Measurements from ENCODE around the gene EPHA2.

DNA sequence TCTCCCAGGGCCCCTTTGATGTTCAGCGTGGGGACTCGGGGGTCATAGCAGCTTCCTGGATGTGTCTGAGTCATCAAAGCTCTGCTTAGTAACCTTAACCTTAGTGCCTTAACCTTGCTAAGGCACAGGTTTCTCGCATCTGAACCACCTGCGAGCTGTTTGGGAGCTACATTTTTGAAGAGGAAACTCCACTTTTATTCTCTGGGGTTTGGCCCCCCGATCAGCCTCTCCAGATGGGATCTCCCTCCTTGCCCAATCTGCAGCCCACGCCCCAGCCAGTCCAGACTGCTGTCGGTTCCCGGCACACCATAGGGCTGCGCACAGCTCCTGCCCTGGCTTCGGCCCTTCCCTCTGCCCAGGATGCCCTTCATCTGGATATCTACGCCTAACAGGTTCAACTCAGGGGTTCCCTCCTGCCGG, 135.2 kb downstream of the KAZN start:
- PRO-cap: no peak
- RAMPAGE, long total RNA, 2 experiments: no peak in any of the 2 experiments

DNA sequence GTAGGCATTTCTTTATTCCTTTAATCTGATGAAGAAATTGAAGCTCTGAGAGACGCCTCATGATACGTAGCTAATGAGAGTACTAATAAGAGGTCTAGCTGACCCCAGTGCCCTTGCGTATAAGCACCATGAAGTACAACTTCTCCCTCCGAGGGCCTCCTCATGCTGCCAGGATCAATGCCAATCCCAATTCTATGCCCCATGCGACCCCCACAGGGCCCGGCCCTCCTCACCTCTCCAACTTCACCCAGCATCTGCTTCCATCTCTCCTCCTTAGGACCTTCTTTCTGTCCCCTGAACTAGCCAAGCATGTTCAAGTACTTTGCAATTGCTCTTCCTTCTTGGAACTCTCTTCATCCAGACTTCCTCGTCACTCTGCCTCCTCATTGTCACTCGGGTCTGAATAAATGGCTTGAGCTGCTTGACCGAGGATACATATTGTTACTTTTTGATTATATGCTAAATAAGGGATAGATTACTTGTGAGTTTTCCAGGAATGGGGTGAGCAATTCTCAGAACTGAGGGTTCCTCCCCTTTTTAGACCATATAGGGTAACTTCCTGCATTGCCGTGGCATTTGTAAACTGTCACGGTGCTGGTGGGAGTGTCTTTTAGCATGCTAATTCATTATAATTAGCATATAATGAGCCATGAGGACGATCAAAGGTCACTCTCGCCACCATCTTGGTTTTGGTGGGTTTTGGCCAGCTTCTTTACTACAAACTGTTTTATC, 179.0 kb downstream of the KAZN start:
- PRO-cap: no peak
- RAMPAGE, long total RNA, 2 experiments: no peak in any of the 2 experiments

DNA sequence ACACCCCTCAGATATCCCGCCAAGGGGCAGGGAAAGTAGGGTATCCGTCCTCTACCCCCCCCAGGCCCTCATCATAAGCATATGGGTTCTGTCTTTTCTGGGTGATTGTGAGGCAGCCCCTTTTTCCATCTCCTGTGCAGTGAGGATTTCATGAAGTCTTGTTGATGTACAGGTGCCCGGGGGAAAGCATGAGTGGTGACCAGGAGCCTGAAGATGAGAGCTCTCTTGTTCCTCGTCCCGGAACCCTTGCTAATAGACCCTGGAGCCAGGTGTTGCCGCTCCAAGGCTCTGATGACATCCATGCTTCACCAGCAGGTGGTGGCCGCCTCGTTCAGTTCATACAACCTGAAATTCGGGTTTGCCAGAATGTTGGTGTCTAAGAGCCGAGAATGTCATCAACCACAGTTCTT, 235.0 kb downstream of the KAZN start:
- PRO-cap: no peak
- RAMPAGE, long total RNA, 2 experiments: no peak in any of the 2 experiments

GRCh38 chr1:14895085-14895780, 258.3 kb upstream of the TMEM51 start:
- PRO-cap: no peak
- RAMPAGE, long total RNA, 2 experiments: no peak in any of the 2 experiments

GRCh38 chr1:14960519-14961157, 192.9 kb upstream of the TMEM51 start:
- PRO-cap: no peak
- RAMPAGE, long total RNA, 2 experiments: no peak in any of the 2 experiments

DNA sequence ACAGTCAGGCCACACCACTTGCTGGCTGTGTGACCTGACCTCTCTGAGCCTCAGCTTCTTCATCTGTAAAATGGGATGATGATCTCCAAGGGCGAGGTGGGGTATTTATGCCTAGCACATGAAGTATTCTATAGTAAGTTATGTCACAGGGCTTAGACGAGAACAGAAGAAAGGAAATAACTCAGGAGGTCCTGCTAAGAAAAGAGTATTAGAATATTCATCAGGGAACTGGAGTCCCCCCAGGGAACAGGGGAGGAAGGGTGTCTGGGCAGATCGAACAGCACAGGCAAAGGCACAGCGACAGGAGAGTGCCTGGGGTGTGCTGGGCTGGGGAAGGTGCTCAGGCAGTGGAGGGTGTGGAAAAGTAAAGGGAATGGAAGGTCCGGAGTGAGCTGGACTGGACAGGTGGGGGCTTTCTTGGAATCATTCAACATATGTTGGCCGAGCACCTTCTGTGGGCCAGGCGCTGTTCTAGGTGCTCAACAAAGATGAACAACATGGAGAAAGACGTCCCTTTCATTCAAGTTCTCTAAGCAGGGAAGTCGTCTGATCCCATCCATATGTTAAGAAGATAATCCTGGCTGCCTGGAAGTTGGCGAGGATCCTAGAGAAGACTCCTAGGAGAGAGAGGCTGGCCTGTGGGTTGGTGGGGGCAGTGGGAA, 1.9 kb downstream of the TMEM51 start:
- PRO-cap: no peak
- RAMPAGE, long total RNA, 2 experiments: no peak in any of the 2 experiments

DNA sequence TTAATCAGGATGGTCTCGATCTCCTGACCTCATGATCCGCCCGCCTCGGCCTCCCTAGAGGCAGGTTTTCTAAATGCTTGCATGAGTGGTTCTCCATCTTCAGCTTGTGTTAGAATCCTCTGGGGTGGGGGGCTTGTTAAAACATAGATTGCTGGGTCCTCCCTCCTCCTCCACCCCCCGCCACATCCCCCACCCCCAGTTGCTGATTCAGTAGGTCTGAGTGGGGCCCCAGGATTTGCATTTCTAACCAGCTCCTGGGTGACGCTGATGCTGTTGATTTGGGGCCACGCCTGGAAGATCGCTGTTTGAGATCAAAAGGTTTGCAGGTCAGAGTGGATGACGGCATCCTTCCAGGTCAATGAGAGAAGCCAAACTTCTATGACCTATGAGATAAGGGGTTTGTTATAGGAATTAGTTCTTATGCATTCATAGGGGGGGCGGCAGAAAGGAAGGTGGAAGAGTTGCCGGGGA, 17.4 kb downstream of the TMEM51 start:
- PRO-cap: no peak
- RAMPAGE, long total RNA, 2 experiments: no peak in any of the 2 experiments

DNA sequence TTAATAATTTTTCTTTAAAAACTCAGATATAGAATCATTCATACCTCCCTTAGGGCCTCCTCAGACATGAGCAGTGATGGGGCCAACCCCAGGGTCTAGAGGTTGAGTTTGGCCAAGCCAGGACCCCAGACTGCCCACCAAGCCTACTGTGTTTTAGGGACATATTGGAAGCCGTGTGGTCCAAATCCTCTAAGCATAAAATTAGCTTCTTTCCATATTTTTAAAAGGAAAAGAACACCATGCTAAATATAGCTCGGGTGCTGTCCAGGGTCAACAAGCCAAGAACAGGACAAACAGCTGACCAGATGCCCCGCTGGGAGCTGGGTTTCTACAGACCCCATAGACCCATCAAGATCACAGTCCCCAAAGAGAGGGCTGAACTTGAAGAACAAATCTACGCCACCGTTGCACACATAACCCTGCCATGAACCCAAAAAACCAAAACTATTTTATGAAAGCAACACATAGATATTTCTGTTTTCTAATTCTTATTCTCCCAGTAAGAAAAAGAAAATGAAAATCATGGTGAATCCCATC, 36.4 kb upstream of the FHAD1 start:
- PRO-cap: no peak
- RAMPAGE, long total RNA, 2 experiments: no peak in any of the 2 experiments

DNA sequence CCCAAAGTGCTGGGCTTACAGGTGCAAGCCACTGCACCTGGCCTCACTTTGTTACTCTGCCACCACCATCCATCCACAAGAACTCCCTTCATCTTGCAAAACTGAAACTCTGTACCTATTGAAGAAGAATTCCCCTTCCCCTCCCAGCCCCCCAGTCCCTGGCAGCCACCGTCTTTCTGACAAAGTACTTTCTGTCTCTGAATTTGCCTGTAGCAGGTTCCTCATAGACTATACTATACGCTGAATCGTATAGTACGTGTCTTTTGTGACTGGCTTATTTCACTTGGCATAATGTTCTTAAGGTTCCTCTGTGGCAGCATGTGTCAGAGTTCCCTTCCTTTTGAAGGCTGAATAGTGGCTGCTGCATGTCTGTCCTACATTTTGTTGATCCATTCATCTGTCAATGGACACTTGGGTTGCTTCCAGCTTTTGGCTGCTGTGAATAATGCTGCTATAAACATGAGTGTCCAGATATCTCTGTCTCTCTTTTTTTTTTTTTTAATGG, 11.1 kb downstream of the FHAD1 start:
- PRO-cap: no peak
- RAMPAGE, long total RNA, 2 experiments: no peak in any of the 2 experiments

GRCh38 chr1:15356065-15356492, 53.6 kb upstream of the EFHD2 start:
- PRO-cap: no peak
- RAMPAGE, long total RNA, 2 experiments: no peak in any of the 2 experiments

DNA sequence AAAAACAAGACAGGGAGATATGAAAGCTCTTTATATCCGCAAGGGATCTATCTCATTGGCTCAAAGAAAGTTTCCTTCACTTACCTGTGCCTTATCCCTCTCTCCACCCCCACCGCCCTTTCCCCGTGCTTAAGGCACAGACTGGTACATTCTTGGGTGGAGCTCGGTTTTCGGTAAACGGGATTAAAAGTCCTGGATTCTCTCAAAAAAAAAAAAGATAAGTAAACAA, 627 bp upstream of the DNAJC16 start:
- PRO-cap: no peak
- RAMPAGE, long total RNA, 2 experiments: no peak in any of the 2 experiments

DNA sequence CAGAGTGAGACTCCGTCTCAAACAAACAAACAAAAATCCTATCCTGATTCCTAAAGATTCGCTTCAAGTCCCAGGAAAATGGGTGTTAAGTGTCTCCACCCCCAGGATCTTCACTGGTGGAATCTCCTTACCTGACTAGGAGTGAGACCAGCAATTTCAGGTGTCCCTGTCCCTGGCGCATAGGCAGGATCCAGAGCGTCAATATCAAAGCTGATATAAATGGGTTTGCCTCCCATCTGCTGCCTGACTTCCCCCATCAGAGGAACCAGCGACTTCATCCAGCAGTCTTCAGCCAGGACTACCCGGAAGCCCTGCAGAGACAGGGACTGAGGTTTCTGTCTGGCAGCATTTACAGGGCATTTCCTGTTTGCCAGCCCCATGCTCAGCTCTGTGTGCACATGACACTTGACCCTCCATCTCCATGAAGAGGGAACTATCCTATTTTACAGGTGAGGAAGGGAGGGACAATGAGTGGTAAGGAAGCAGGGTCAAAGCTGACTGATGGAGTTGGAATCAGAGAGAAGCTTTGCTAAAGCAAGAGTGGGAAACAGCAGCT, 7.2 kb downstream of the AGMAT start:
- PRO-cap: no peak
- RAMPAGE, long total RNA, 2 experiments: no peak in any of the 2 experiments

GRCh38 chr1:15704820-15705244, 20.7 kb downstream of the PLEKHM2 start:
- PRO-cap: no peak
- RAMPAGE, long total RNA, 2 experiments: no peak in any of the 2 experiments

GRCh38 chr1:15716142-15716390, 20.0 kb upstream of the SLC25A34 start:
- PRO-cap: no peak
- RAMPAGE, long total RNA, 2 experiments: no peak in any of the 2 experiments

DNA sequence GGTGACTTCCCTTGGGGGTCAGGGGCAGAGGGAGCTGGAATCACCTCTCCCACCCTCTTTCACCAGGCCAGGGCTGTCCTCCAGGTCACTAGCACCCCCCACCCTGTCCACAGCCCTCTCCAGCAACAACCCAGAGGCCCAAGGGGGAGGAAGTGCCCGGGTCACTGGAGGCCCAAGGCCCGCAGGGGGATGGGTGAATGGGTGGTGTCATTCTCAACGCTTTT, 4.9 kb downstream of the TMEM82 start:
- PRO-cap: no peak
- RAMPAGE, long total RNA, 2 experiments: no peak in any of the 2 experiments

DNA sequence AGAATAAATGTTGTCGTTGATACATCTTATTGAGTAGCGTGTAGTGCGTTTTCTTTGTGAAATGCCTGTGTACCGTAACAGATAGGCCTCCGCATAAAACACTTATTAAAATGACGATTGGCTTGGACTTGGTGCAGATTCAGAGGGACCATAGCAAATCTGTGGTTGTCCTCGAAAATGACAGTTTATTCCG, 1.4 kb downstream of the SPEN start:
- PRO-cap: bidirectional peak, plus-strand start at position 116 of the sequence, minus-strand start outside the sequence
- RAMPAGE, long total RNA, 2 experiments: no peak in any of the 2 experiments

DNA sequence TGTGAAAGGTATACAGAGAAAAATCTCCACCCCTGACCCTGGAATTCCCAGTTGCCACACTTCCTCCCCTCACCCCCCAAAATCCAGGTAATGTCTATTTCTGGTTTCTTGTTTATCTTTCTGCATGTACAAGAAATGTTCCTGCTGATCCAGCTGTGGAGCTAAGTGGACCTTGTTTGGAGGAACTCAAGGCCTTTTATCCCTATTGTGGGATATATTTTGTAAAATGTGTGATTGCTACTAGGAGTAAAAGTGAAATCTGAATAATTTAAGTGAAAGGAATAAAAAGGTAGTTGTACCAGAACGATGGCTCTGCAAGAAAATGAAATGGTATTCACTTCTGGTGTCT, 2.9 kb downstream of the SPEN start:
- PRO-cap: no peak
- RAMPAGE, long total RNA, 2 experiments: no peak in any of the 2 experiments

DNA sequence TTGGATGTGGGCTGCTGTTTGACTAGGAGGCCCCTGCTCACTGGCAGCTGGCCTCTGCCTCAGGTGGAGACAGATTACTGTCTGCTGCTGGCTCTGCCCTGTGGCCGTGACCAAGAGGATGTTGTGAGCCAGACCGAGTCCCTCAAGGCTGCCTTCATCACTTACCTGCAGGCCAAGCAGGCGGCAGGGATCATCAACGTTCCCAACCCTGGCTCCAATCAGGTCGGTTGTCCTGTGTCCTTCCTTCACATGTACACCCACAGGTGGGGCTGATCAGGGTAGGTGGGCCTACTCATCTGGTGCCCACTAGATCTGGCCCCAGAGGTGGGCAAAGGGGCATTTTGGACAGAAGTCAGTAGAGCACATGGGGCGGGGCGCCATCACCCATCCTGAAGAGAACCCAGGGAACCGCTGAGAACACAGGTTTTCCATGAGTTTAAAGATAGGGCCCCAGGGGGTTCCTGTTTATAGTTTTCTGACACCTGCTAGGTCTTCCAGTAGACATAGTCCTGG, 37.2 kb downstream of the ZBTB17 start:
- PRO-cap: no peak
- RAMPAGE, long total RNA, 2 experiments: no peak in any of the 2 experiments

GRCh38 chr1:15982783-15983302, 6.9 kb upstream of the ZBTB17 start:
- PRO-cap: no peak
- RAMPAGE, long total RNA, 2 experiments: no peak in any of the 2 experiments

DNA sequence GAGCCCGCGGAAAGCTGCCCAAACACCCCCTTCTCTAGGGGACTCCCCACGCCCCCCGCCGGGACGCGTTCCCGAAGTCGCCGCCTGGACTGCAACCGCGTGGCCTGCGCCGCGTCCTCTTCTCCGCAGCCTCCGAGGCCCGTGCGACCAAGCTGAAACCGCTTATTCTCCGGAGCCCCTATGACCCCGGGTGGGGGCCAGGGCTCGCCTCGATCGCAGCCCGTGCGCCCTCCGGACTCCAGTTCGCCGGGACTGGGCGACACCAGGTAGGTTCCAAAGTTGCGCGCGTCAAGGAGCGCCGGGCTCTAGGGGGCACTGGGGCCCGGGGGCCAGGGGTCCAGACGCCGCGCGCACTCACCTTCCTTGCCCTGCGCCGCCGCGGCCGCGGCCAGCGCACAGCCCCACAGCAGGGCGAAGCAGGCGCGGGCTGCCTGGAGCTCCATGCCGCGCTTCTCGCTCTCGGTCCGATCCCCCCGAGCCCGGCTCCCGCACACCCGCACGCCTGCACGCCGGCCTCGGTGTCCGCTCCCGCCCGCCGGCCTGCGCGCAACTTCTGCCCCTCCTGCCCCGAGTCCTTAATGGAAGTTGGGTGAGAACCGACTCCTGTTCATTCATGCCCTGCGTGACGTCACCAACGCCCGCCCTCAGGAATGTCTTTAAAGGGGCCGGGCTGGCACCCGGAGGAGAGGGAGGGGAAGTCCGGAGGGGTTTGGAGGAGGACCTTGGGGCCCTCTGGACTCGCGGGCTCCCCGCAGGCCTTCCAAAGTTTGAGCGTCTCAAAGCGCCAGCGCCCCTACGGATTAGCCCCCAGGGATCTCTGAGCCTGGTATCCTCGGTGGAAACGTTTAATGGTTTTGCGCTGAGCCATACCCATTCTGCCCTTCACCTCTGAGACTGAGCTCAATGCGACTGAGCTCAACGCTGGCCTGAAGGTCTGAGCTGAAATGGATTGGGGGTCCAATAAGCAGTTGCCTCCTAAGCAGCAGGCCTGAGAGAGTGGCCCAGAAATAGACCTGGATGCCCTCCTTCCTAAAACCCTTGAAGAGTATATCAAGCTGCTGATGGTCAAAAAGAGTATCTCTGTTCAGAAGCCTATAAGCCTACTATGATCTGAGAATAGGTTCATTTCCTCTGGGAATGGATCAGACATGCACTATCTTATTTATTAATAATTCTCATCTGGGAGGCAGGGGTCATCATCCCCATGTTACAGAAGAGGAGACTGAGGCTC, at the start of gene EPHA2:
EPHA2 (minus strand) TSS at position 580 of the 1,231 bp plus-strand sequence.
- PRO-cap: bidirectional peak, plus-strand start at position 686 of the sequence, minus-strand start at position 577 of the sequence
- RAMPAGE, long total RNA, 2 experiments: no peak in any of the 2 experiments